ENCODE data around the gene ANXA7.

DNA sequence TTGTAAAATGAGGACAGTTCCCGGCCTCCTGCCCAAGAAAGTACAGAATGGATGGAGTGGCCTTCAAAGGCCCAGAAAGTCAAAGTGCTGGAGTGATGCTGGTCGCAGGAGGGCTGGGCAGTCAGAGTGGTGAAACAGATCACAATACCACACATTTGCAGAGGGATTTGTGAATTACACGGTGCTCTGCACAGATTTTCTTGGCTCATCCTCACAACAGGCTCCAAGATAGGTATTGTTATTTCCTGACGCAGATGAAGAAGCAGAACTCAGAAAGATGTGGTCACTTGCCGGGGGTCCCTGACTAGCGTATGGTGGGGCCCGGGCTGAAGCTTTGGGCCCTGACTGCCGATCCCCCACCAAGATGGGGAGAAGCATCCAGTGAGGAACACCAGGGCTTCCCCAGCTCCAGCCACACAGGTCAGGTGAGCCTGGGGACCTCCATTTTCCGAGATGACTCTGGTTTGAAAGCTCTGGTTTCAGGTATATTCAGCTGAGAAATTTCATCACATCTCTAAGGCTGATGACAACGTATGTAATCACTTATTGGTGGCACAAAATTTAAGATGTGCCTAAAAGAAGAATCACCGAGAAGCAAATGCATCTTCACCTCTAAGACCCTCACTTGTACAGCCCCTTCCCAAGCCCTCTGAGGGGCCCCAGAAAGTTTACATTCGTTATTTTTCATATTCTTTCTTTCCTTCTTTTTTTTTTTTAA lies 22.6 kb downstream of the SPOCK2 start:
- PRO-cap, result no peak
- RAMPAGE, long total RNA, result no peak

- PRO-cap, result no peak
- RAMPAGE, long total RNA, result no peak
These were observed 20.6 kb downstream of the SPOCK2 start for GRCh38 chr10:72067628-72068276.

DNA sequence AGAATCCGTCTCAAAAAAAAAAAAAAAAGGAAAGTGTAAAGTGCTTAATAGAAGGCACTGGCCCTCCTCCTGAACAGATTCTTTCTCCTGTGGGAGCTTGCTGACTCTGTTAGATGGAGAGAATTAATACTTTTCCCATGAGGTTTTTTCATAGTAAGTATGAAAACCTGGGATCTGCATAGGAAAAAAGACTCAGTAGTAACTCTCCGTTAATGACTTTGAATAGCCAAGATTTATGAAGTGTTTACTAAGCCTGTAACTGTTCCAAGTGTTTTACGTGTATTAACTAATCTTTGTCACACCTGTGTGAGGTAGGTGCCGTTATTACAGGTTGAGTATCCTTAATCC lies 1.4 kb upstream of the ASCC1 start:
- PRO-cap, result no peak
- RAMPAGE, long total RNA, result no peak

GRCh38 chr10:72309305-72310115 lies 35.8 kb downstream of the DDIT4 start:
- PRO-cap, result unidirectional peak, minus-strand start at chr10:72309826
- RAMPAGE, long total RNA, result no peak

DNA sequence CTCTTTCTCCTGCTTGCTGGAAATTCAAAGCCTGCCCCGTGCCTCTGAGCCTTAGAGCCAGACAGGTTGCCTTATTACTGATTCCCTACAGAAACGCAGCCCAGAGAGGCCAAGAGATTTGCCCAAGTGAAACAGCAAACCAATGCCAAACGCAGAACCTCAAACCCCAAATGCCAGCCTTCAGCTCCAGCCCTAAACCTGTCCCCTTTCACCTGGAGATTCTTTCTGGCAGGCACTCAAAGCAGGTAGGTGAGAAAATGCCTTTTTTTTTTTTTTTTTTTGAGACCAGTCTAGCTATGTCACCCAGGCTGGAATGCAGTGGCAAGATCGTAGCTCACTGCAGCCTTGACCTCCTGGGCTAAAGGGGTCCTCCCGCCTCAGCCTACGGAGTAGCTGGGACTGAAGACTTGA lies 35.9 kb downstream of the DNAJB12 start:
- PRO-cap, result no peak
- RAMPAGE, long total RNA, result no peak

DNA sequence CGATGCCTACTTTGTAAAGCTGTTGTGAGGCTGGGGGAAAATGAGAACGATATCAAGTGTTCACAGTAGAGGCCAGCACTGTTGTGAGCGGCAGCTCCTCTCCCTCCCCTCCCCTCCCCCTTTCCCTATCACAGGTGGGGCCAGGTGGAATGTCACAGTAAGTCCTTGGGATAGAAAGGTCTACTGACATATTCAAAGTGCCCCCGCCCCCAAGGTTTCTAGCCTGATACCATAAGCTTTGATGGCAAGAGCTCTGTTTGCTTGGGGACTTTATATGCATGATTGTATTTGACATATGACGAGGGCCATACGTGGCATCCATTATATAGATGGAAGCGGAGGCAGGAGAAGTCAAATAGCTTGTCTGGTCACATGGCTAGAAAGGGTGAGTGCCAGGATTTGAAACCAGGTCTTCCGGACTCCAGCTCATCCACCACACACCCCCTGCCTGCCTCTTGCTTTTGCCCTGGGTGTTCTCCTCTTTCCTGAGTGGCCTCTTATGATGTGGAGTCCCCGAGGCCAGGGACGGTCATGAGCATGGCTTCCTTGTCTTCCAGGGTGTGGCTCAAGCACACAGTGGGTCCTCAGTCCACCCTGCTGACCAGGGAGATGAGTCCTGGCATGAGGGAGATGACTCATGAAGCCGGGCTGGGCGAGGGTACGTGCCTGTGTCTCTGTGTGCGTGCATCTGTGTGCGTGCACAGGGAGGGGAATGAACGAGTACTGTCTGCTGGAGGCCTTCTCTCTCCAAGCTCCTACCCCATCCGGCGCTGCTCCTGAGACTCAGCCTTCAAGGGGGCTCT lies 32.9 kb downstream of the DNAJB12 start:
- PRO-cap, result no peak
- RAMPAGE, long total RNA, result no peak

DNA sequence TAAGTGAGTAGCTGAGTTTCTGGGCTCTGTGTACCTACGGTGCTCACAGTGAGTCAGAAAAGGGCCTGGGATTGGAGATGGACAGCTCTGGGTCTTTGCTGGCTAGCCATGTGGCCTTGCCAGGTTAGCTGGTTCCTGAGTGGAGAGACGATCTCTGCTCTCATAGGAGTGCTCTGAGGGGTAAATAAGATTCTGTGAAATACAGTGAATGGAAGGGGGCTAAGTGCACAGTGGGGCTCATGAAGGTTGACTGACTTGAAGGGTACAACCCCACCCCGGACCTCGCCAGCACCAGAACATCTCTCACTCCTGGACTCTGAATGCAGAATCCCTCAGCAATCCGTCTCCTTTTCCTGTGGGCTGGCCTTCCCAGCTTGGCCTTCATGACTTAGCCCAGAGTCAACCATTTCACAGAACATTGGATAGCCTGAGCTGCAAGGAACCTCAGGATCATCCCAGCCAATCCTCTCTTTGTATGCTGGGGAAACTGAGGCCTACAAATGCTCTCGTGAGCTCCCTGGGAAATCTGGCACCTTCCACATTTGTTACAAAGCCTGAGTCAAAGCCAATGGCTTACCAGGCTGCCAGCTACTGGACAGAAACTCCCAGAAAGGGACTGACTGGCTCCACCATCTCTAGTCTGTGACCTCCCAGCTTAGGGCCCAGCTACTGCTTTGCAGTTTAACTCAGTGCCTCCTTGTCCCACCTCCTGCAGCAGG lies 3.9 kb downstream of the DNAJB12 start:
- PRO-cap, result no peak
- RAMPAGE, long total RNA, result no peak

- PRO-cap, result no peak
- RAMPAGE, long total RNA, result no peak
These were observed 20.8 kb downstream of the MICU1 start for GRCh38 chr10:72605019-72605458.

DNA sequence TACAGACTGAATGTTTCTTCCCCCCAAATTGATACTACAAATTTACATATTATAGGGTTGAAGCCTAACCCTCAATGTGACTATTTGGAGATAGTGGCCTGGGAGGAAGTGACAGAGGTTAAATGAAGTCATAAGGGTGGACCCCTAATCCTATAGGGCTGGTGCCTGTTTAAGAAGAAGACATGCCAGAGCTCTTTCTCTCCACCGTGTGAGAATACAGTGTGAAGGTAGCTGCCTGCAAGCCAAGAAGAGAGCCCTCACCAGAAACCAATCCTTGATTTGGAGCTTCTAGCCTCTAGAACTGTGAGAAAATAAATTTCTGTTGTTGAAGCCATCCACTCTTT lies 67.7 kb downstream of the MCU start:
- PRO-cap, result no peak
- RAMPAGE, long total RNA, result no peak

GRCh38 chr10:73032504-73032807 lies 64.2 kb downstream of the P4HA1 start:
- PRO-cap, result no peak
- RAMPAGE, long total RNA, result no peak

GRCh38 chr10:73125533-73126865 lies 15.7 kb downstream of the NUDT13 start:
- PRO-cap, result no peak
- RAMPAGE, long total RNA, result no peak

DNA sequence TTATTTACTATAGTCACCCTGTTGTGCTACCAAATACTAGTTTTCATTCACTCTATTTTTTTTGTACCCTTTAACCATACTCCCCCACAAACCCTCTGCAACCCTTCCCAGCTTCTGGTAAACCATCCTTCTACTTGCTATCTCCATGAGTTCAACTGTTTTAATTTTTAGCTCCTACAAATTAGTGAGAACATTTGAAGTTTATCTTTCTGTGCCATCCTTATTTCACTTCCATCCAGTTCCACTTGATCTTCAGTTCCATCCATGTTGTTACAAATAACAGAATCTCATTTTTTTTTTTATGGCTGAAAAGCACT lies 2.0 kb downstream of the ECD start:
- PRO-cap, result no peak
- RAMPAGE, long total RNA, result no peak

DNA sequence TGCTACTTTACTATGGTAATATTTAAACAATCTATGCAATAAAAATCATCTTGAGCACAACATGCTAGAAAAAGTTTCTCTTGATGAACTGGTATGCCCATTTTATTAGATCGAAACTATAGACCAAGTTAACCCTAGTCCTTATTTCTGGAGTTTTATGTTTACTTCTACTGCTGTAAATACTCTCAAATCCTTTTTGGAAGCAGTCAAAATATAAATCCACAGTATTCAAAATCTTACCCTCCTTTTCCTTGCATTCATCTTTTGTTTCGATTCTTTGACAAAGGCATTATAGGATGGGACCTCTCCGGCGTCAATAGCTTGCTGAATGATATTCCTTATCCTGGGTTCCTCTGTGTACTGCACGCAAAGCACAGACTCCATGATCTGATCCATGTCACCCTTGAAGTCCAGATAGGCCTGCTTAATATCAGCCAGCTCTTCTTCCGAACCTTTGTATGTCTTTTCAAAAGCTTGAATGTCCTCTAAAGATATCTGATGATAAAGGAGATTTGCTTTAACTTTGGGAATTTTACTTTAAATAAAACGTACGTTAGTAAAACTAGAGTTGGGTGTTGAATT lies 1.3 kb downstream of the DNAJC9 start:
- PRO-cap, result no peak
- RAMPAGE, long total RNA, result no peak

DNA sequence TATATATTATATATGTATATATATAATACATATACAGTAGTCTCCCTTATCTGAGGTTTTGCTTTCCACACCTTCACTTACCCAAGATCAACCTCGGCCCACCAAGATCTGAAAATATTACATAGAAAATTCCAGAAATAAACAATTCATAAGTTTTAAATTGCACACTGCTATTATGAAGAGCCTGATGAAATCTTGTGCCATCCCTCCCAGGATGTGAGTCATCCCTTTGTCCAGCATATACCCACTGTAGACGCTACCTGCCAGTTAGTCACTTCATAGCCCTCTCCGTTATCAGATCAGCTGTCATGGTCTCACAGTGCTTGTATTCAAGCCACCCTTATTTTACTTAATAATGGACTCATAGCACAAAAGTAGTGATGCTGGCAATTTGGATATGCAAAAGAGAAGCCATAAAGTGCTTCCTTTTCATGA lies 9.6 kb upstream of the MRPS16 start:
- PRO-cap, result no peak
- RAMPAGE, long total RNA, result no peak

DNA sequence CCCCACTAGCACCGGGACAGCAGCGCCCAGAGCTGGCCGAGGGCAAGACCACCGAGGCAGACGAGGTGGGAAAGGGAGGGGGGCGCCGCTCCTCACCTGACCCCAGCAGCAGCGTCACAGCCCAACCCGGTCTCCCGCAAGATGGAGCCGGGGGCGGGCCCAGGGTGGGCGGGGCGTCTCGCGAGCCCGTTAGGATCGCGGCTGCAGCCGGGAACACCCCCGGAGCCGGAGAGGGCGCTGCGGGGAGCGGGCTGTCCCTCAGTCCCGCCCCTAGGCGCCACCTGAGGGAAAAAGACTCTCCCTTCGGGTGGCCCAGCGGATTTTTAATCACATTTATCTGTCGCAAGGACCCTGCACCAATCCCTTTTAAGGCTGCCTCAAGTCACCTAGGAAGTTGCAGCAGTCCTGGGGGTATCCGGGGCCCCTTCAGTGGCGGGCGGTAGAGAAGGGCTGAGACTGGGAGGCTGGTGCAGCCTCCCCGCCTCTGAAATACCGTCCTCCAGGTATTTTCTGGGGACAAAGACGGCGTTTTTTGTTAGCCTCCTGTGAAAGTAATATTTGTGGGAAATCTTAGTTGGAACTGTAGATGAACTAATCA lies at the start of gene ANXA7:
Gene ANXA7, minus strand, starts transcription at position 143 of the 598 bp plus-strand sequence.
- PRO-cap, result bidirectional peak, plus-strand start at position 273 of the sequence, minus-strand start at position 113 of the sequence
- RAMPAGE, long total RNA, result start-site peak on the minus strand centred at position 130 of the sequence, 34 bp wide, 468 and 87 reads in 2 replicates

DNA sequence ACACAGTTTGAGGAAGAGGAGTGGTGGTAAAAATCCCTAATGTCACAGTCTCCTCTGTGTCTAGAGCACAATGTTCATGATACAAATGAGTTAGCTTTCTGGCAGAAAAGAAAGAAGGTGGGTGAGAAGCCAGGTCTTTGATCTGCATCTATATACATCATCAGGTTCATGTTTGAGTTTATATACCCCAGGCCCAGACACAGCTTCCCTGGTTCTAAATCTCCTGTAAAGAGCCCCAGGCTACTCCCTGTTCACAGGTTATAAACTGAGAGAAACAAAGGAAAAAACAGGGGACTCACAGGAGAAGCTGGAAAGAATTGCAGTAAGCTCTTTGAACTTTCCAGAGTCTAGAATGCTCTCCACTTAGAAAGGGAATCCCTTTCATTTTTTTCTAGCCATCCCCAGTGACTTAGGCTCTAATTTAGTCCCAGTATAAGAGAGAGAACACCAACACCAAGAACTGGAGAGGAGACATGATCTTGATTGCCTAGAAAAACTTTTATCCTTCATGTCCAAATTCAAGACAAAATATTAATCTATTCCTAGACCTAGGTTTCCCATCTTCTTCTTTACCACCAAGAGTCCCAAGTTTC lies 640 bp downstream of the MSS51 start:
- PRO-cap, result no peak
- RAMPAGE, long total RNA, result no peak

DNA sequence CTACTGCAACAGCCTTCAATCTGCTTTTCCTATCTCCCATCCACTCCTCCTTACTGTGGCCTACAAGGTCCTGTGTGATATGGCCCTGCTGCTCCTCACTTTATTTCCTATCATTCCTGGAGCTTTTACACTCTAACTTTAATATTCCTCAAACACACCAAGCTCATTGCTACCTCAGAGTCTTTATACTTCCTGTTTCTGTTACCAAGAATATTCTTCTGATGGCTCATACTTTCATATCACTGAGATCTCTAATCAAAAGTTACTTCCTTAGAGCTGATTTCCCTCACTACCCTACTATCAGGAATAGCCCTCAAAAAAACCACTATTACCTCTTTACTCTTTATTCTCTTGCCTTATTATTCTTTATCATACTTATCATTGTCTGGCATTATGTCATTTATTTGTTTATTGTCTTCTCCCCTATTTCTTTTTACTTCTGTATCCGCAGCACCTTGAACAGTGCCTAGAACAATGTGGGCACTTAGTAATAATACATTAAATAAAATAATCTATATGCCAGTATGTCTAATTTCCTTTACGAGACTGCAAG lies 5.9 kb upstream of the PPP3CB start:
- PRO-cap, result no peak
- RAMPAGE, long total RNA, result no peak

DNA sequence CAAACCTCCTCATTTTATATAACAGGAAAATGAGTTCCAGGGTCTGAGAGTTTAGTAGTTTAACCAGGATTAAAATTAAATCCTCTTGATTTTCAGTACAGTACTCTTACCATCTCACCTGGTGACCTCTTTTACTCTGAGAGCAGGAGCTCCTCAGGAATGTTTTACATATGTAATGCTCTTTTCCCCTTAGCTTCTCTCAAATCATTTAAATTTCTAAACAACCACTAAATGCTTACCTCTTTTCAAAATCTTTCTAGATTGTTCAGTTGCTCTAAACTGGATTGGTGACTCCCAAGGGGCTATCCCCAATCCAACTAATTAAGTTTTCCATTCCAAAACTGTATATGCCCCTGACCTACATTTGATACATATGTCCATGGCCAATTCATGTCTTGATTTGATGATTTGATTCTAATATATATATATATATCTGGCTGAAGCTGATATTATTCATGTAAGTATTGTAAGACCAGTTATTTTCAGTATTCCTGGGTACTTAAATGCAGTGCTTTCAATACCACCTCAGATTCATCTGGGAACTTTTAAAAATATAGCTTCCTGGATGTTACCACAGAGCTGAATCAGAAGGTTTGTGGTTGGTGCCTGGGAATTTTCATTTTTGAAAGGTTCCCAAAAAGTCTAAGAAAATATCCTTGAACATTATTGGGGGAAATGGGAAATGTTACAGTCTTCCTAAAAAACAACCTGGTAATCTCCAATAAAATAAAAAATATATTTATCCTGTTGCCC lies 10.5 kb upstream of the PPP3CB start:
- PRO-cap, result no peak
- RAMPAGE, long total RNA, result no peak

DNA sequence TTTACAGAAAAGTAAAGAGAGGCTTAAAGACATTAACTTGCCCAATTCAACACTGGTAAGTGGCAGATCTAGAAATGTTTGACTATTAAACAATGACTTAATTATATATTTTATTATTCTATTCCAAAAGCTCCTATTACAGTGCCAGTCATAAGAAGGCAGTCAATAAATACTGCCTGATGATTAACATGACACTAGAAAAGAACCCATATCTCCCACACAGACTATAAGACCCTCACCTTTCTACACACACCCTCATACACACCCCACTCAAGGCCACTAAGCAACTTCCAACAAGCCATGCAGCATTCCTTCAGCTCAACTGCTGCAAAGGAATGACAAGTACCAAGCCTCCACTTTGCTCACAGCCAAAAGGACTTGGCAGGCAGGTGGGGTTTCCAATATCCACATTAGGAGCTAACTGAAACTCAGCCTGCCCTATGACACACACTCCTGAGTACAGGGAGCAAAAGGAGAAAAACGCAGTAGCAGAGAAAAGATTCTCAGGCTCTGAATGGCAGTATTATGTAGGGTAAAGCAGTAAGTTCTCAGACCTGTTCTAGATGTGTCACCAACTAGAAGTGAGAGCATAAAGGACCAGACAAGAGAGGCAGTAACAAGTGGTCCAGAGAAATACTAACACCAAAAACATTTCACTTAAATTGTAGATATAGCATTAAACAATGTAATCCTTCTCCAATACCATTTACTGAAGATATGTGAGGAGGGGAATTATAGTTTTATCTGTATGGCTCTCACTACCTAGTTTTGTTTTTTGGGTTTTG lies 13.3 kb downstream of the USP54 start:
- PRO-cap, result no peak
- RAMPAGE, long total RNA, result no peak

GRCh38 chr10:73663747-73664204 lies 7.9 kb upstream of the SYNPO2L start:
- PRO-cap, result no peak
- RAMPAGE, long total RNA, result no peak